Left common carotid artery plus branches (tissue), 1 donor: ENCODE measurements around a stretch of chr7.

DNA sequence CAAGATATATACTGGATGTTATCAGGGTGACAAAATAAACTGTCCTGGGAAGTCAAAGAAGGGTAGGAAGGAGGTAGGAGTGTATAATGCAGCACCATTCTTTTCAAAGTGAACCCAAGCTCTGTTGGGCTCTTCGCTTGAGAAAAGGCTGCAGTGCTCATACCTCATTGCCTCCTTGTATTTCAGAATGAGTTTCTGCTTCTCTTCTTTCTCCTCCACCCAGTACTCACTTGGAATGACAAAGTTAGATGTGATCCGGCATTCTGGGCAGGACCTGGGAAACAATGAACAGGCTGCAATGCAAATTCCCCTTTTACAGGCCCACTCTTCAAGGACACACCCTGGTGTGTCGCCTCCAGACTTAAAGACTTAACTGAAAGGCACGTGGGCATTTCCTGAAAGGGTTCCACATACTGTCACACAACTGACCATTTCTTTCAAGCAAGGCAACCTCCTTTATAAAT, 23.6 kb downstream of the MKRN1 start:
- PRO-cap: no peak

GRCh38 chr7:140488246-140488506, 8.9 kb upstream of the MKRN1 start:
- PRO-cap: no peak

DNA sequence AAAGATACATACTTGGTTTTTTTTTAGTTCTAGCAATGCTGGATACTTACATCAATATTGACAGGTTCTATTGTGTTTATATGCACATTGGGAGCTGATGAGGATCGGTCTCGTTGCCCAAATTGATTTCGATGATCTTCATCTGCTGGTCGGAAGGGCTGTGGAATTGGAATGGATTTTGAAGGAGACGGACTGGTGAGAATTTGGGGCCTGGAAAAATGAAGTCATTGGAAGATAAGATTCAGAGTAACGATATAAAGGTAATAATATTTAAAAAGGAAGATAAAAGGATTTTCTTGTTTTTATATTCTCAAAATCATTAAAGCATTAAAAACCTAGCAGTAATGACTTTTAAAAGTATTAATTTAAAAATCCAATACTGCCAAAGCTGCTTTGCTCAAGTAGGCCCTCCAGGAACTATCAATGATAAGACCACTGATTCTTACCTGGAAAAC, 97.8 kb downstream of the NDUFB2 start:
- PRO-cap: no peak

DNA sequence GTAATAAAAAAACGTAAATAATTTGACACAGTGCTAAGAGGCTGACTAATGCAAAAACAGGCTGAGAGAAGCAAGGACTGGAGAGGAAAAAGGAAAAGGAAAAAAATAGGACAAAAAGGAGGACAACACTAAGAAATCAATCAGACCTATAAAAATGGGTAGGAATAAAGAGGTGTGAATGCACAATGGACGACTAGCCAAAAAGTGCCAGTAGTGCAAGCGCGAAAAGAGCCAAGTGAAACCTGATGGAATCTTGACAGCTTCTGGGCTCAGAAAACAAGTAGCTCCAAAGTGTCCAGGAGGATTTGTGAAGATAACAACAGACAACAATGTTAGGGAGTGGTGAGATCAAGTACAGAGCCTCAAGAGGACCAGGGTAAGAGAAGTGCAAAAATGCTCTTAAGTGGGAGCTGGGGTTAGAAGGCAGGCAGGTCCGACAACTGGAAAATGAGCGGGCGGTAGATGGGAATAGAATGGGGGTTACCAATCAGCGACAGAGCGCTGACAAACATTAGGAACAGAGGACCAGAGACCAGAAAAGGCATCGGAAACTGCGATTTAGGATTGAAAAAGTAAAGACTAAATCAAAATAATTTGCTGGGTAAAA, 1.2 kb downstream of the BRAF start:
- PRO-cap: no peak

DNA sequence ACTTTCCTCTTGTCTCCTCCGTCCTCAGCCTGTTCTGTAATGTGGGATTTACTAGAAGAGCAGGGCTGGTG, 263 bp upstream of the BRAF start:
- PRO-cap: no peak

DNA sequence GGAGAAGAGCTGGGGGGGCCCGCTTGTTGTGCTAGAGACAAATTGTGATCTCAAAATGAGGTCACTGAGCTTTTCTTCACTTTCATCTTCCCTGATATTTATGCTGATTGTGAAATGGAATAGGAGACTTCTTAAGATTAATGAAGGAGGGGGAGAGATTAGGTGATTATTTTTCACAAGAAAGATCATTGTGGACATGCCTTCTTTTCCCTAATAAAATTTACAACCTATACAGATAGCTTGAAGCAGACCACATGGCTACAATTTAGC, 23.5 kb downstream of the MRPS33 start:
- PRO-cap: no peak

GRCh38 chr7:141071018-141071736, 2.7 kb upstream of the TMEM178B start:
- PRO-cap: no peak

DNA sequence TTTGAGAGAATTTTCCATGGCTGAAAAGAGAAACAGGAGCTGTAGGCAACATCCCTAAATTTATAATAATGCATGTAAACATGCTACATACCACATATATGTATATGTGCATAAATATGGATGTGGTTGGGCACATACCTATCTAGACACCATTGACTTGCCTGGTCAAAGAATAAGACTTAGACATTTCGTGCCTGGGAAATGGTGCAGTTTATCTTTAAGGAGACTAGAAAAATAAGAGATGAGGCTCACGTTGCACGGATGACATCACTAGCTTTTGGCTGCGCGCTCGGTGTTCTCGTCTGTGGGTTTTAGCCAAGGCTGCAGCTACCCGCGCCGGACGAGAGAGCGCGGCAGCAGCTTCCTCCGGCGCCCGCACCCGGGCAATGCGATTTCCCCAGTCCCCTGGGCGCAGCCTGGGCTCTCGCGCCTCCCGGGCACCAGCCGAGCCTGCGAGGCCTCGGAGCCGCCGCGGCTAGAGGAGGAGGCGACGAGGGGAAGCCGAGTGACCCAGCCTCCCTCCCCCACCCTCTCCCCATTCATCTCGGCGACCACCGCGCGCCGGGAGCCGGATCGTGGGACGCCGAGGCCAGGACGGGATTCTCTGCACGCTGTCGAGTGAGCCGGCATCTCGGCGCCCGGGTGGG, 1.4 kb upstream of the TMEM178B start:
- PRO-cap: no peak

DNA sequence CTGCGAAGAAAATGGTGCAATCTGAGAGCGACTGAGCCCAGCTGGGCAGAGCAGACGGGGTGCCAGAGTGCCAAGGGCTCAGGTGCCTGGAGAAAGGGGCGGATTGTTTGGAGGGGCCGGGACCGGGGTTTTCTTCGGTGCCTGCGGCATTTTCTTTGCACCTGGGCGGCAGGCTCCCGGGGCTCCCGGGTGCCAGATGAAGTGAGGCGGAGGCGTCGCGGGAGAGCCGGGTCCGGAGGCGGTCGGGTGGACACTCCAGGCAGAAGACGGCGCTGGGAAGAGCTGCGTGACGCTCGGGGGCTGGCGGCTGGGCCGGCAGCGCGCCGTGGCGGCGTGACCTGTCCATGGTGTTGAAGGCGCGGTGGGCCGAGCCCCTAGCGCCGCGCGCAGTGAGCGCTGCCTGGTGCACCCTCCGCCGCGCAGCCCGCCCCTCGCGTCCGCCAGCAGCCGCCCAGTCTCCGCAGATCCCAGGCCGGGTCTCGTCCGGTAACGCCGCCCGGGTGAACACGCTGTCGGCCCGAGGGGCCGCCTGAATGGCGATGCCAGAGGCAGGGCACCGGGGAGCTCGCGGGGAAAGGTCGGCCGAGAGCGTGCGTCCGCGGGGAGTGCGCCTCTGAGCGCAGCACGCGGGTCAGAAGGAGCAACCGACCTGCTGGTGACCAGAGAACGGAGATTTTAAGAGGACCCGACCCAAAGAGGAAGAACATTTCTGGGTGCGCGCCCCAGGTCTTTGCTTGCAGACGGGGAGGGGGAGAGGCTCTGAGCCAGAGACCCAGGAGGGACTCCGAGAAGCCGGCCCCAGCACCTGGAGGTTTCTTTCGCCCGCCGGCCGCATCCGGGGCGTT, 687 bp upstream of the TMEM178B start:
- PRO-cap: no peak

DNA sequence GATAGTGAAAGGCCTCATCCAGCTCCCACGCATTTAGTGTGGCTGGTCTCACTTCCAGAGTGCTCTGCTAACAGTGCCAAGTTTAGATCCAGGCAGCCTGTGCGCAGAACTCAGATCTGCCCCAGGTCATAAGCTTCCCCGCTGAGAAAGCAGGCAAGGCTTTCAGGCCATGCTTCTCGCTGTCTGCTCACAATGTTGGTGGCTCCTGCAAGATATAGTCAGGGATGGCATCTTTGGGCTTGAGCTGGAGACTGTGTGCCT, 11.4 kb downstream of the AGK start:
- PRO-cap: no peak

DNA sequence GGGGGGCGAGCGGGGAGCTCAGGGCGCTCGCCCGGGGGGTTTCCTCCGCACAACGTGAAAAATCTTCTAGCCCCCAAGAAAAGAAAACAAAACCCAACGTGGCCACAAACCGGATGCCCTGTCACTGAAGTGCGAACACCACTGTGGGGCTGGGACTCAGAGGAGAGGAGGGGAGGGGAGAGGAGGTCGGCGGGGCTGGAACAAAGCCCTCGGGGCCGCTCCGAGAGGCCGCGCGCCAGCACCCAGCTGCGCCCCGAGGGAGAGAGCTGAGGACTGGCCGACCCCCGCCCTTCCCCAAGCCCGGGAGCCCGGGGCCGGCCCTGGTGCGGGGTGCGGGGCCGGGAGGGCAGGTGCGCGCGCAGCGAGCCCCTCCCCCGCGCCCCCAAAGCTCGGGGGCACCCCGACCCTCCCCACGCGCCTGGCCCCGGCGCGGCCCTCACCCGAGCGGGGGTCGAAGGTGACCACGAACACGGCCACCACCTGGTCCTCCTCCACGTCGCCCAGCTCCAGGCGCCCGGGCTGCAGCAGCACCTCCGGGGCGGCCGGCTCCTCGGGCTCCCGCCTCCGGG, 436 bp downstream of the DENND11 start:
- PRO-cap: unidirectional peak, plus-strand start at position 159 of the sequence

GRCh38 chr7:142001525-142001965, 5.9 kb downstream of the MGAM start:
- PRO-cap: no peak

DNA sequence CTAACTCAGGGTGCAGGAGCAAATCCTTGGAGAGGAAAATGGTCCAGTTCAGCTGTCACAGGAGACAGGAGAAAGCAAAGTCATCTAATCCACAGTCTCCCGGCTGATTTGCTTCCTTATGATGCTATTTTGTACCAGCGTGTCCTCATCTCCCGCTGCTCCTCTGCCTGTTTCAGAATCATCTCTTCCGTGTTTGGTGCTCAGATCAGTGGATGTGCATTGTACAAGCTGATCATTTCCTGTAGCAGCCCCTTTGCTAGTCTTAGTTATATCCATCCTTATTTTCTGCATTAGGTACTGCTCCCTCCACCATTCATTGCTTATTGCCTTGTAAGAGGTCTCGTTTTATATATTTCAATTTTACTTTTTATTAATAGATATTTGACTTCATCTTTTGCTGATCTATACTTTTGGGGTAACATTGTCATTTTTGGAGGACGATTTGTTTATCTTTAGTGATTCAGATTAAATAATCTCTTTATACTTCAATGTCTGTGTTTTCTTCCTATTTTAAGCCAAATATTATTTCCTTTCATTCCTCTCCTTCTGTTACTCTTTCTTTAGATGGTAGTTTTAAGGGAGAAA, 220.0 kb upstream of the PRSS58 start:
- PRO-cap: no peak

DNA sequence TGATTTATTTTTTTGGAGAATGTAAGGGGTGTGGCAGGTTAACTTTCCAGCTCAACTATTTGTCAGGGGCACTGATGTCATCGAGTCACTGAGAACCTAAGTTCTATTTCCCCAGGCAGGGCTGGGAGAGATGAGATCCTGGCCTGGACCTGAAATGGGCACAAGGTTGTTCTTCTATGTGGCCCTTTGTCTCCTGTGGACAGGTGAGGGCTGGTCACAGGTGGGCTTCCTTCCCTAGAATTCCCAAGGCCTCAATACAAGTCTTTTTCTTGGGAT, 205.3 kb upstream of the PRSS1 start:
- PRO-cap: no peak

- PRO-cap: no peak
Observed at GRCh38 chr7:142636476-142637143, 112.7 kb upstream of the PRSS1 start.

DNA sequence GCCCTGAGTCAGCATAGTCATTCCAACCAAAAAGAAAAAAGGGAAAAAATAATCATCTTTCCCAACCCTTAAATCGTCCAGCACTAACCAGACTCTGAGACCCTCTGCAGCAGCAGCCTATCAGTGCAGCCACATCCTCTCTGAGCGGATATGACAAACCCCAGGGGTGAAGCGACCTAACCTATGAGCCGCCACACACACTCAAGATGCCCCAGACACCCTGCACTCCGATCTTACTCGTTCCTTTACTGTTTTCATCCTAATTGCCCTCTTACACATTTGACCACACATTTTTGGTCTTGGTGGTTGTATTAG, 37.6 kb upstream of the PRSS1 start:
- PRO-cap: no peak

DNA sequence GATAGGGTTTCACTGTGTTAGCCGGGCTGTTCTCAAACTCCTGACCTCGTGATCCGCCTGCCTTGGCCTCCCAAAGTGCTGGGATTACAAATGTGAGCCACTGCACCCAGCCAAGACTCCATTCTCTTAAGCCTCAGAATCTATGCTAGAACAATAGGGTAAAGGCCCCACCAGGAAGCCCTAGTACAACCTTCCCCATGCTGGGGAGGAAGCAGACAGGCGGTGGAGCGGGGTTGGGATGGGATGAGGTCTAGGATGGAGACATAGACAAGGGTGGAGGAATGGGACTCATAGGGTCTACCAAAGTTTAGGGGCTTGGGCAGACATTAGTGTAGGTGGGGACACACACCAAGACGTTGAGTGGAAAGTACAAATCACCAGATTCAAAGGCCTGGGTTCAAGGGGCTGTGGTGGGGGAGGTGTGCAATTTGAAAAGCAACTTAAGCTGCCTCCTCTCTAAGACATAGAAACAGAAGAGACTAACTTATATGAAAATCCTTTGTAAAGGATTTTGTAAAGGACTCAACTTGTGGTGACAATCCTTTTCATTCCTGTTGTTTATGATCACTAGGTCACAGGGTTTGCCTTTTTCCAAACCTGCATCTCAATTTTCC, 19.3 kb downstream of the PRSS2 start:
- PRO-cap: no peak

DNA sequence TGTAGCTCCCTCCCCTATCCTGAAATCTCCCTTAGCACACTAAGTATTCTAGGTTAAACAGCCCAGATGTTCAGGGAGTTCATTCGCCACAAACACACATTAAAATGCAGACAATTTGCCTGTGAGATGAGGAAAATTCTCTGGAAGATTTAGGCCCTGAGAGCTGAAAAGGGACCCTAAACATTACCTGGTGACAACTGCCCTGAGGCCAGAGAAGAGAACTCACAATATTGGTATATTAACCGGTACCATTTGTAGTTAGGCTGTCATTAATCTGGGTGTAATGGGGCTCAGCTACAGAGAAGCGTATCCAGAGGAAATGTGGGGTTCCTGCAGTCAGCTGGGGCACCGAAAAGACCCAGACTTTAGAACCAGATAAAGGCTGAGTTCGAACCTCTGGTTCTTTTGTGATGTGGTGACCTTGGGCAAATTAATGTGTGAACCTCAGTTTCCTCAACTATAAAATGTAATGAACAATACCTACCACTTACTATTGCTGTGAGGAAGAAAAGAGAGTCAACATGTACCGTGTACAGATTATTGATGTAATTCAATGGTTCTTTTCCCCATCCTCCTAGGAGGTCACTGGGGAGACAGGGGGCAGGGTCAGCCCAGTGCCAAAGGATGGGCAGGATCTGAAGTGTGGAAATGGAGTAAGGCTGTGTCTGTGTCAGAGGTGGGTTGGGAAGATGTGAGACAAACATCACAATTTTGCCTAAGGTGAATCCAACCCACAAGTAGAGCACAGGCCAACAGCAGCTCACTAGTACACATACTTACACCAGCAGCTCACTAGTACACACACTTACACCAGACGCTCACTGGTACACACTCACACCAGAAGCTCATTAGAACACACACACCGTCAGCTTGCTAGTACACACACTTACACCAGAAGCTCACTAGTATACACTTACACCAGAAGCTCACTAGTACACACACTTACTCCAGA, 27.8 kb downstream of the PRSS2 start:
- PRO-cap: no peak

DNA sequence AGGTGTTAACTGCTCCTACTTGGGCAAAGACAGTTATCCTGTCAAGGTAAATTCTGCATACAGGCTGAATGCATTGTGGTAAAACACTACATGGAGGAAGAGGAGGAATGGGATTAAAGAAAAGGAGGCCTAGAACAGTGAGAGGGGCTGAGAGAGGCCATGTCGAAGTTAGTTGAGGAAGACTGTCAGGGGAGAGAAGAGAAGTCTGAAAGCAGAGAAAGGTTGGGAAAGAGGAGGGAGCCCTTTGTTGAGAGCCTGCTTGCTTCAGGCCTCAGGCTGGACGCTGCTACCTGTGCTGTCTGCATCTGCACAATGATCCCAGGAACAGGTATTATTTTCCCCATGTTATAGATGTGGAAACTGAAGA, 32.6 kb downstream of the PRSS2 start:
- PRO-cap: no peak

GRCh38 chr7:142805781-142806521, 35.2 kb downstream of the PRSS2 start:
- PRO-cap: no peak